Measurements from ENCODE around the genes CDK11B and NADK.

DNA sequence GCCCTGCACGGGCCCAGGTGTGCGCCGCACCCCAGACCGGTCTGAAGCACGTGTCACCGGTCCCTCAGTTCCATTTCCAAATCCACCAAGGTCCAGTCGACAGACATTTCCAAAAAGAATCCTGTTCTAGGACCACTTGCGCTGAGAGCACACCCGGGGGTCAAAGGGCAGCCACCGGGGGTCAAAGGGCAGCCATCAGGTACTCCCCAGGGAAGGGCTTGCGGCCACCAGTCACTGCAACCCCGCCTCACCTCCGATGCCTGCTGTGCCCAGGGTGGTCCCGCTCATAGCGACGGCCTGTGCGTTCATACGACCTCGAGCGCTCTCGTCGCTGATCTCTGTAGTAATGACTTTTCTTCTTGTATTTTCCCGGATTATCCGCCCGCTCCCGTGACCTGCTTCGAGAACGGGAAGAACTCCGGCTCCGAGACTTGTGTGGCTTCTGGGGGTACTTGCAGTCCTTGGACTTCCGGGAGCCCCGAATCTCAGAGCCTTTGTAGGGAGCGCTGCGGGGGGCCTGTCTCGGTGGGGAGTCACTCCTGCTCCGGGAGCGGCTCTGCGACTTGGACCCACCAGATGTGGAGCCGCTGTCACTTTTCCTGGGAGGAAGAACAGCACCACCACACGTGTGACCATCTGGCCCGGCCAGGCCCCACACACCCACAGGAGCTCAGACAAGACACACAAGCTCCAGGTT is 12.0 kb downstream of the CCNL2 start:
- RRBS: 98% methylated on average over 15 of the region's 41 CpGs

DNA sequence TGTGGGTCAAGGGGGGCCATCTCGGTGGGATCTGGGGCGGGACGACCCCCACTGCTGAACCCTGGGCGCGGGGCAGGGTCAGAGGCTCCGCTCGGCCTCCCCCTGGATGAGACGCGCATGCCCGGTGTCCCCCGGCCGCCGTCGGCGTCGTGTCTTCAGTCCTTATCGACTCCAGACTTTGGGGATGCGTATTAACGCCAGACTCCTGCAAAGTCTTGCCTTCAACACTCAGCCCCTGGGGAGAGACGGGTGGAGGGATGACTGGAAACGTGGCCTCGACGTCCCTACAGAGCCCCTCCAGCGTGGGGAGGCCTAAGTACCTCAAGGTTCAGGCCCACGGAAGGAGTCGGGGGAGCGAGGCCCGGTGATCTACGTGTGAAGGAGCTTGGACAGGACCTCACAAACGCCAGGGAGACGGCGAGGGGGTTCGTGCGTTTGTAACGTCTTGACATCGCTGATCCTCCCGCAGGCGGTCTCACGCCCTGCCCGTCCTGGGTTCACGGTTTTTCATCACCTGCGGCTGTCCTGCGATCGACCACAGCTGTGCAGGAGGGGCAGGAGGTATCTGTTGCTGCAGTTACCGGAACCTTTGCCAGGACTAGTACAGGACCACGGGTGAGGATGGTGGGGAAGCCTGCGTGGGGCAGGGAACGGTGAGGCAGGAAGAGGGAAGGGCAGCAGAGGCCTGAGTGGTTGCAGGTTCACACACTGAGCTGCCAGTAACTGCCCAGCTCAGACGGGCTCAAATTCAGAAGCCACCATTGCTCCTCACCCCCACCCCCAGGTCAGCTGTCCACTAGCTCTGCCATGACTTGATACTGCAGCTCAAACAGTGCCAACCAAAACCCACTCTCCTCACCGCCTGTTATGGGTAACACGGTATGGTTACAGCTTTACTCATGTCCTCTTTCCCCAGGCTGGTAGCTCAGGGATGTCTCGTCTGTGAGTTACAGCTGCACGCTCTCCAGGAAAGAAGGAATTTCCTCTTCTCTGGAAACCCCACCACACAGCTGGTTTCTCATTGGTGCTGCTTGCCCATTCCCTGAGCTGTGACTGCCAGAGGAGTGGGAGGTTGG is 892 bp upstream of the CCNL2 start:
- RRBS: no CpG with 5 or more reads among the region's 53 CpGs

DNA sequence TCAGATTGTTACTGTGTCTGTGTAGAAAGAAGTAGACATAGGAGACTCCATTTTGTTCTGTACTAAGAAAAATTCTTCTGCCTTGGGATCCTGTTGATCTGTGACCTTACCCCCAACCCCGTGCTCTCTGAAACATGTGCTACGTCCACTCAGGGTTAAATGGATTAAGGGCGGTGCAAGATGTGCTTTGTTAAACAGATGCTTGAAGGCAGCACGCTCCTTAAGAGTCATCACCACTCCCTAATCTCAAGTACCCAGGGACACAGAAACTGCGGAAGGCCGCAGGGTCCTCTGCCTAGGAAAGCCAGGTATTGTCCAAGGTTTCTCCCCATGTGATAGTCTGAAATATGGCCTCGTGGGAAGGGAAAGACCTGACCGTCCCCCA is 2.7 kb upstream of the MRPL20 start:
- RRBS: no CpG with 5 or more reads among the region's 8 CpGs

DNA sequence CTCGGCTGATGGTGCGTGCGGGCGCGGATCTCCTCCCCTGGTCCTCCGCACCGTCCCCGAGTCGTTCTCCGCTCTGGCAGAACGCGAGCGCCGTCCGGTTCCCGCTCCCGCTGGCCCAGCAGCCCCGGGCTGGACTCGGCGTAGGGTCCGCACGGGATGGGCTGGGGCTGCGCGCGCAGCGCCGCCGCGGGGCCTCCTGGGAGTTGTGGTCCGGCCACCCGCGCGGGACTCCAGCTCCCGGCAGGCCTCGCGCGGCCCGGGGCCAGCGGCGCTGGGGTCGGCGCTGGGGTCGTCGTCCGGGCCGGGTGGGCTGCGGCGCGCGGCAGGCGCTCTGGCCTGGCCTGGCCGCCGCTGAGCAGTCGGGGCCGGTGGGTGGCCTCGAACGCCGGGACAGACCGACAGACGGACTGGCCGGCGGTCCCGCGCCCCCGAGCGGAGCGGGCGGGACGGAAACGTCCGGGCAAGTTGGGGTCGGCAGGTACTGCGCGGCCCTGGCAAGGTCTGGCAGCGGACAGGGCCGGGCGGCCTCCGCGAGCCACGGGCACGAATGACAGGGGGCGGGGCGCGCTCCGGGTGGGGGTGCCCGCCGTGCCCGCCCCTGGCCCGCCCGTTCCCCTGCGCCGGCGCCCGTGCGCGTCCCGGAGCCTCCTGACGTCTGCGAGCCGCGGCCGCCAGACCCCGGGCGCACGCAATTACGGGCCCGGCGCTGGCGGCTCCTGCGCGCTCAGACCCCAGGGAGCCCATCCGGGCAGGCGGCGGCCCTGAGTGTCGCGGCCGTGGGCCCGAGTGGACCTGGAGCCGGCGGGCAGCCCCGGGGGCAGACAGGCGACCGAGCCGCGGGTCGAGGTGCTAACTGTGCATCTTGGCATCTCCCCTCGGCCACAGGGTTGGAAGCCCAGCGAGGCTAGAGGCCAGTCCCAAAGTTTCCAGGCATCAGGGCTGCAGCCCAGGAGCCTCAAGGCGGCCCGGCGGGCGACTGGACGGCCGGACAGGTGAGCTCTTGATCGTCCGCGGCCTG is 632 bp downstream of the MIB2 start:
- RRBS: 2% methylated on average over 80 of the region's 137 CpGs

DNA sequence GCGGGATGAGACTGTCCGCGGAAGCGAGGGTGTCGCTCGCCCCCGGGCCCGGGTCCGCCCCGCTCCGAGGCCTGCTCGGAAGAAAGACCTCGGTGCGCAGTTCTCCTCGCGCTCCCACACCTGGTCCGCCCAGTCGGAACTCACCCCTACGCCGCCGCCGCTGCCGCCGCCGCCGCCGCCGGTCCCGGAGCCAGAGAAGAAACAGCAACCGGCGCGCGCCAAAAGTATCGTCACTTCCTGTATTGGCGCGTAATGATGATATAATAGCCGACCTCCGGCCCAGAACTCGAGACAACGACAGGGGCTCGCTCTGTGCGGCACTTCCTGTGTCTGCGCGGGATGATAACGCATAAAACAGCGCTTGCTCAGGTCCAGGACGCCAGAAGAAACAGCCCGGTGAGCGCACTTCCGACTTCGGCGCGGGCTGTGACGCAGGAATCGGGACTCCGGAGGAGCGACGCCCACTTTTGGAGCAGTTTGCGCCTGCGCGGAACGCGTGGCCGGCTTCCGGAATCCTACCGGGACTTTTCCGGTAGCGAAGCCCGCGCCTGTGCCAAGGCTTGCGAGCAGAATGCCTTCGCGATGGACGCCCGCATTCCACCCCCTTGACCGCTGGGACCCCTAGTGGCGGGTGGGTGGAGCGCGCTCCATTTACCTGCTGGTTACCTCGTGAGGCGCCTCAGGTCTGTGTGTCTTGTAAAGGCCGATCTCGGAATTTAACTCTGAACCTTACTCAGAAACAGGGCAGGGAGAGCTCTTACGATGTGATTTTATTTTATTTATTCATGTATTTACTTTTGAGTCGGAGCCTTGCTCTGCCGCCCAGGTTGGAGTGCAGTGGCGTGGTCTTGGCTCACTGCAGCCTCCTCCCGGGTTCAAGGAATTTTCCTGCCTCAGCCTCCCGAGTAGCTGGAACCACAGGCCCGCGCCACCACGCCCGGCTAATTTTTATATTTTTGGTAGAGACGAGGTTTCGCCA is at the start of gene CDK11B:
Gene CDK11B (minus strand): TSS at position 235 of the 979 bp plus-strand sequence.
- RRBS: under 1% methylated on average over 18 of the region's 95 CpGs

DNA sequence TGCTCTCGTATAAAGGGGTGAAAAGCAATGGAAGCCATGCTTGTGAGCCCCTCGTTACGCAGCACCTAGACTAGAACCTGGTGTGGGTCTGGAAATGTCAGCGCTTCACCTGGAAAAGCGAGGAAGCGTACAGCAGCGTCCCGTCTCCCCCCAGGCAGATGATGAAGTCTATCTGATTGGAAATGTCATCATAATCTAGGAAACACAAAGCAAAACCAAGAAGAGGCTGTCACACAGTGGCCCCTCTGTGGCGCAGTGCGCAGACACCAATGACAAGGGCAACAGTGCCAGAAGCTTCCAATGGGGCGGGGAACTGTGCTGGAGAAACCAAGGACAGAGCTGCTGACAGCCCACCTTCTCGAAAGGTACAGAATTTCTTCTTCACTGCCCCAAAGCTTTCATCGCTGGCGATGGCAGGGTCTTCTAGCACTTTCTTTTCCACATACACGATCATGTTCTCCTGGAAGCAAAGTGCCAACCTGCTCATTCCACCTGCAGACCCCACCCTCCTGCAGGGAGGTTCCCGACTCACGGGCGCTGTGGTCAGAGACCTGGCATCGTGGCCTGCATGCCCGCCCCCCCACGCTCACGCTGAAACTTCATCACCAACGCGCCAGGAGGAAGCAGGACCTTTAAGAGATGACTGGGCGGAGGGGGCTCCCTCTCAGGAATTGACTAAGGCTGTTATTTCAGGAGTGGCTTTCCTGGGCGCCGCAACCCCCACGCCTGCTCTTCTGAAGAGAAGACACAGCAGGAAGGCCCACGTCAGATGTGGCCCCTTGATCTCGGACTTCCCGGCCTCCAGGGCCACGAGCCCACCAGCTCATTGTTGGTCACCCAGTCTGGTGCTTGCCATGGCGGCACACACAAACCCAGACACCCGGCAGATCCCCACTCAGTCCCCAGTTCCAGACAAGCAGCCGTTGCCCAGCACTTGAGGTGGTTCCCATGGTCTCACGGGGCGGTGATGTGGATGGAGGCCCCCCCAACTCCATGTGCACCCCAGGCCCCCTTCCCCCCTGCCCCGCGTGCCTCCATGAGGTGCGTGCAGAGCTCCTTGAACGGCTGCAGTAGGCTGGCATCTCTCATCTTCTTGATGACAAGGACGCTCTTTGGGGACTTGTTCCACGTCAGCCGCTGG is 21.8 kb downstream of the NADK start:
- RRBS: 92% methylated on average over 2 of the region's 44 CpGs

DNA sequence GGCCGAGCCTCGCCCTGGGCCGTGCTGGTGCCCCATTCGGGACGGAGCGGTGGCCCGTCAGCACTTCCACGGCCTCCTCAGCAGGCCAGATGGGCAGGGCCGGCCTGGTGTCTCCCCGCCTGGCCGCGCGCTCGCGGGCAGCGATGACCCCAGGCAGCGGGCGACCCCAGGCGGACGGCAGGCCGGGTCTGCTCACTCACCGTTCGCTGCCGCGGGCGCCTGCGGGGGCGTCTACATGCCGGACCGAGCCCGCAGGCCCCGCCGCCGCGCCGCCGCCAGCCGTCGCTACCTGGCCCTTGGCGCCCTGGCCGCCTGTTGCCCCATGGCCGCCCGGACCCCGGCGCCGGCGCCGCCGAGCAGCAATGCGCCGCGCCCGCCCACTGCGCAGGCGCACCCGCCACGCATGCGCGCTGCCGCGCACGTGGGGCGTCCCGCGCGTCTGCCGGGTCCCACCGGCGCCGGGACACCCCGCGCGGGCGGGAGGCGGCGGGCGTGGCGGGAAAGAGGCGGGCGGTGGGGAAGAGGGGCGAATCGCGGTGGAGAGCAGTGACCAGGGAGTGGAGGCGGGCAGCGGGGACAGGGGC is at the start of gene NADK:
Gene NADK (minus strand): TSS at position 382 of the 584 bp plus-strand sequence.
- RRBS: under 1% methylated on average over 48 of the region's 85 CpGs

- RRBS: no CpG with 5 or more reads among the region's 26 CpGs
These were observed 1.5 kb upstream of the GNB1 start for GRCh38 chr1:1892099-1893062.

- RRBS: no CpG with 5 or more reads among the region's 24 CpGs
These were observed 3.6 kb upstream of the GNB1 start for GRCh38 chr1:1894163-1895294.

DNA sequence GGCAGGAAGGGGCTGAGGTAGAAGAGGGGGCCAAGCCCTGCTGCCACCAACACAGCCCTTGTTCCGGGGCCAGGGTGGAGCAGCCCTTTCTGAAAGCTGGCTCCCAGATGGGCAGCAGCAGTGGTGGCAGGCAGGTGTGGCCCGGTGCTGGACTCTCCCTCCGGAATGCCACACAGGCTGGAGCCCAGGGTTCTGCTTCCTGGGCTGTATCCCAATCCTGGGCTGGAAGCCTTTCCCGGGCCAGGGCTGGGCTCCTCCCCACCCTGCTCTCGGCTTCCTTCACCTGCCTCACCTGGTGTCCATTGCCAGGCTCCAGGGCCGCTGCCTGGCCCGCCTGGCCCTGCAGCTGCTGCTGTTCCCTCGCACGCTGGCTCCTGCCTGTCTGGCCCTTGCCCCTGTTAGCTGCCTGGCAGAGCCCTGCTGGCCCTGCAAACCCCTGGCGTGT is 793 bp downstream of the CALML6 start:
- RRBS: 89% methylated on average over 4 of the region's 10 CpGs

DNA sequence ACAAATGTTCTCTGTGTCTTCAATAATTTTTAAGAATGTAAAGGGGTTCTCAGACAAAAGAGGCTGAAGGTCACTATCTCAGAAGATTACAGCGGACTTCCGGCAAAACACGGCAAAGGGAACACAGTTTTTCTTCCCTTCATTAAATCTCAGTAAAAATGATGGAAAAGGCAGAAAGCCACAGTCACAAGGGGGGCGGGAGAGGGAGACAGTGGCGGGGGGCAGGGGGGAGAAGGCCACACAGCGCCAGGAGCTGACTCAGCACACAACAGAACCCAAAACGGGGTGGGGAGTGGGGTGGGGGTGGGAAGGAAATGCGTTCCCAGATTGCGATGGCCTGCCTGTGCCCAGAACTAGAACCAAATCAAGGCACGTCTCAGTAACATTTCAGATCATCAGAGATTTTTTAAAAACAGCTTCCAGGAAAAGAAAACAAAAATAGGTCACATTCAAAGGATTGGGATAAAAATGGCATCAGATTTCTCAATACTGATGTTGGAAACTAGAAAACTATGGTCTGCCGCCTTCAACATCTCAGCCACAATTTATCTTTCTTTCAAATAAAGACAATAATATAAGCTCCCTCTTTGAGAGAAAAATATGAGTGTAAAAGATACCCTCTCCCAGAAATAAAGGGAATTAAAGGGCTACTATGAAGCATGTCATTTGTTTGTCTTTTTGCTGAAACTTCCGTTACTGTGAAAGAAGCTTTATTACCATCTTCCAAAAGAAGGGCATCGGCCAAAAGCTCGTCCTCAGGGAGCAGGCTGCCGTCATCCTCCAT is 13.2 kb downstream of the CFAP74 start:
- RRBS: no CpG with 5 or more reads among the region's 15 CpGs

GRCh38 chr1:2048396-2048647 is 1.9 kb upstream of the PRKCZ start:
- RRBS: no CpG with 5 or more reads among the region's 7 CpGs

- RRBS: no CpG with 5 or more reads among the region's 39 CpGs
These were observed 11.2 kb downstream of the PRKCZ start for GRCh38 chr1:2061088-2062090.

DNA sequence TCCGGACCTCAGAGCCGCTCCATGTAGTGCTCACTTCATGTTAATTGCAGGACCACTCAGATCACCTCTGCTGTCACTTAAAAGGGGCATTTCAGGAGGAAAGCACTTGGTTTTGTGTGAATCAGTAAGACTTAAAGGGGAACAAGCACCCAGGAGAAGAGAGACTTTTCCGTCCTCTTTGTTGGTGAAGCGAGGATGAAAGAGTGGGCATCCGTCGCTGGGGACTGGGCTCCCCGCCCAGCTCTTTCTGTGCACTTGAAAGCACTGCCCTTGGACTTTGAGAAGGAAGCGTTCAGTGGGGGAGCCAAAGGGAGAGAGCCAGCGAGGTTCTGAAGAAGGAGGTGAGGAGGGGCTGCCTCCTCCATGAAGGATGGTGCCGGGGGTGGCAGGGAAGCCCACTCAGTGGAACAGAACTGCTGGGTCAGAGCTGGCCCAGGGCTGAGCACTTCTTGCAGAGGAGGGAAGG is 56.5 kb downstream of the FAAP20 start:
- RRBS: no CpG with 5 or more reads among the region's 10 CpGs

DNA sequence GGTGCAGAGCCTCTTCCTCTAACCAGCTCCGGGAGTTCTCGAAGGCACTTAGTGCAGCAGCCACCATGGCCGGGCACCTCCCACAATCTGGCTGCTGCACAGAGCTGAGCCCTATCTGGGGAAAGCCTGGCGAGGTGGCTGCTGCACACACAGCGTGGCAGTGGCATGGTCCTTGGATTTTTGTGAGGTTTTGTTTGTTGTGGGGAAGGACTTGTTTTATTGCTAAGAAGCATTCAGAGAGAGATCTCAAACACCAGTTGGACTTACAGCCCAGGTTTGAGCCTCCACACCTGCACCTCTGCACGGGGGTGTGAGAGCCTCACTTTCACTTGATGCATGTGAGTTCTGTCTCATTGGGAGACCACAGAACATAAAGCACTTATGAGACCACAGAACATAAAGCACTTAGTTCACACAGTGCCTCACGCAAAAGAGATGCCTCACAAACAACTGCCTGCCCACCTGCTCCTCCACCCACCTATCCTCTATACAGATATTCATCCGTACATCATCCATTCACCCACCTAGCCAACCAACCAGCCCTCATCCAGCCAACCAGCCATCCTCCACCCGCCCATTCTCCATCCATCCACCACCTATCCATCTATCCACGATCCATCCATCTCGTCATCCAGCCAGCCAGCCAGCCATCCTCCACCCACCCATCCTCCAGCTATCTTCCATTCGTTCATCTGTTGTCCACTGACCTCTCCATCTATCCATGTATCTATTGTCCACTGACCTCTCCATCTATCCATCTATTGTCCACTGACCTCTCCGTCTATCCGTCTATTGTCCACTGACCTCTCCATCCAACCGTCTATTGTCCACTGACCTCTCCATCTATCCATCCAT is 48.0 kb downstream of the FAAP20 start:
- RRBS: 15% methylated on average over 2 of the region's 15 CpGs

- RRBS: no CpG with 5 or more reads among the region's 8 CpGs
These were observed 1.6 kb downstream of the SKI start for GRCh38 chr1:2229818-2230016.

DNA sequence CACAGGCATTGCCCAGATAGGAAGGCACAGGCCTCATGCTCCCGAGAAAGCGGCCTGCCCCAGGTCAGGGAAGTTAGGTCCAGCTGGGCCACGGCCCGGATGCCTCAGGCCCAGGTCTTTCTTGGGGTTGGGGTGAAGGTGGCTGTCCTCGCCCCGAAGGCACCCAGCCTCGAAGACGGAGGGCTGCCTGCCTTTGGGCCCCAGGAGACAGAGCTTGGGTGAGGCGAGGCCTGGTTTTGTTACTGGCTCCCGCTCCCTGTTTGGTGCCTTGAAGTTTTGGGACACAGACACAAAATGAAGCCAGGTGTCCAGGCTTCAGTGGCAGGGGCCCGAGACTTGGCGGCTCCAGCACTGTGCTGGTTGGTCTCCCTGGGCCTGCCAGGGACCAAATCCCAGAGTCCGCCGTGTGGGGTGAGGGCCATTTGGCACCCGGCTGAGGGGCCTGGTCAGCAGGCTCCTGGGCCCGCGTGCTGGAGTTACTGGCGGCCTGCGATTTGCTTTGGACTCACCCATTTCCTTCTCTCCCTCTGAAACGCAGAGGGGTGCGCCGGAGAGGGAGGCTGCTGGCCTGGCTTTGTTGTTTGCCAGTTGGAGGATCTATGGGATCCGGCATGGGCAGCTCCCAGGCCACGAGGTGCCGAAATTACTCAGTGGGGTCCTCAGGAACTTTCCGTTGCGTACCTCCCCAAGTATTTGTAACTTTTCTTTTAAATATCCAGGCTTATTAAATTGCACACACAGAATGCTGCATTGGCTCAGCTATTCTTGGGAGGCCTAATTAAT is 2.1 kb downstream of the SKI start:
- RRBS: 85% methylated on average over 2 of the region's 27 CpGs

GRCh38 chr1:2250436-2251242 is 22.5 kb downstream of the SKI start:
- RRBS: no CpG with 5 or more reads among the region's 34 CpGs

DNA sequence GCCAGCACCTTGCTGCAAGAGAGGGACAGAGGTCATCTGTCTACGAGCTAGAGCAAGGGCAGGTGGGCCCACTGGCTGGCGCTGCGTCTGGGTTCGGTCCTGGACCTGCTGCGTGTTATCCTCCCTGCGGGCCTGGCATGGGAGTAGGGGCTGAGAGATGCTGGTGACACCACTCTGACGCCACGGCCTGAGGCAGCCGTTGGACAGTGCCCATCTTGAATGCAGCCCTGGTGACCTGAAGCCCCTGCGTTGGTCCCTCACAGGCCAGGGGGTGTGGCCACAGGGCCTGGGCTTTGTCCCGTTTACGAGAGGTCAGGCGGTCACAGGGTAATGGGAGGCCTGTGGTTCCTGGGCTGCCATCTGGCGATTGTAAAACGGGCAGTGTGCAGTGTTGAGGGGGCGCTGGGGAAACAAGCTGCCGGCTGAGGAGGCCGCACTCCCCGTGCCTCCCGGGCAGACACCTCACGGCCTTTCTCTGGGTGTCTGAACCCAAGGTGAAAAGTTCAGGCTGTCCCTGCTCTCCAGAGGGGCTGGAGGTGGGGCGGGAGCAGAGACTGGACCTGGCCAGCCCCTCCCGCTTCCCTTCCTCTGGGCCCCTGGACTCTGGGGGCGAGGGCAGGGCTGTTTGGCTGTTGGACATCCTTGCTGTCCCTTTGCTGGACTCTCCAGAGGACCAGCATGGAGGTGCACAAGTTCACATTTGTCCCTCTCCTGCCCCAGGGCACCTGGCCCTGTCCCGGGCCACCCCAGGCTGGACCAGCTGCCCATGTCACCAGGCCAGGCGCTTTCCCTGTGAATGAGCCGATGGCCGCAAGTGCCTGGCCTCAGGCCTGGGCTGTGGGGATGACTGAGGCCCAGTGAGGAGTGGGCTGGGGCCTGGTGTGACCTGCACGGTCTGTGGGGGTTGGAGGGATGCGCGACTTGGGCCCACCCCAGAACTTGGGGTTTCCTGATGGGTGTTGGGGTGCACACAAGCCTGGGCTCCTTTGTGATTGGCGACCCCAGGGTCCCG is 42.3 kb downstream of the SKI start:
- RRBS: no CpG with 5 or more reads among the region's 33 CpGs

DNA sequence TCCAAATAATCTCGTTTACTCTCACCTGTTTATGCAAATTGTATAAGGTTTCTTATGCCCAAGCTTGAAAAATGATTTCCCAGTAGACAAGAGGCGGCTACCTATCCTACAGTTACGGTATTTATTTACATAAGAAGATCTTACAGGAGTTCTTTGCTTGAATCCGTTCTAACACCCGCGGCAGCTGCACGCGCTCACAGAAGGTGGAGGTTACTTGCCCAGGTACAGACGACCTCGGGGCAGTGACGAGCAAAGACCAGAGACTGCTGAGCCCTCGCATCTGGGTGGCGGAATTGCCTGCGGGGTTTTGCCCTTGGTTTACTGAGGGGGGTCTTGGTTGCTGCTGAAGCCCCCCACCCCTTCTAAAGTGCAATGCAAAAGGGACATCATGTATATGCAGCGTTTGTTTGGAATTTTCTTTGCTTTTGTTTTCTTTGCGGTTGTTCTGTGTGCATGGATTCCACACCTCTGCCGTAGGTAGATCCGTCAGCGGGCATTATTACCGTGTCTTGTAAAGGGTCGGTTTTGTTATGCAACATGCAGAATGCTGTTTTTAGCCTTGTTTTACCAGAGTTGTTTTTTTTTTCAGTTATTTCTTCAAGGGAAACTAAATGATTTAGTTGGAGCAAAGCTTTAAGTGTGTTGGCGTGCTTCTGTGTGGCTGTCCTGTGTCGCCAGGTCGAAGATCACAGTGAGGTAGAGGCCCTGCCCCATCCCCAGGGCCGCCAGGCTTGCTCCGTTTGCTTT is 80.1 kb downstream of the SKI start:
- RRBS: no CpG with 5 or more reads among the region's 26 CpGs